BE2C (cell line): ENCODE measurements around a stretch of chr6.

DNA sequence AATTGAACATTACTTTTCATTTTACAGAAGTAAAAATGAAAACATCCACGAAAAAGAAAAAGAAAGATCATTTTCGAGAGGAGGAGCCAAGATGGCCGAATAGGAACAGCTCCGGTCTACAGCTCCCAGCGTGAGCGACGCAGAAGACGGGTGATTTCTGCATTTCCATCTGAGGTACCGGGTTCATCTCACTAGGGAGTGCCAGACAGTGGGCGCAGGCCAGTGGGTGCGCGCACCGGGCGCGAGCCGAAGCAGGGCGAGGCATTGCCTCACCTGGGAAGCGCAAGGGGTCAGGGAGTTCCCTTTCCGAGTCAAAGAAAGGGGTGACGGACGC, 370.4 kb downstream of the HACE1 start:
- RRBS: no CpG with 5 or more reads among the region's 21 CpGs

DNA sequence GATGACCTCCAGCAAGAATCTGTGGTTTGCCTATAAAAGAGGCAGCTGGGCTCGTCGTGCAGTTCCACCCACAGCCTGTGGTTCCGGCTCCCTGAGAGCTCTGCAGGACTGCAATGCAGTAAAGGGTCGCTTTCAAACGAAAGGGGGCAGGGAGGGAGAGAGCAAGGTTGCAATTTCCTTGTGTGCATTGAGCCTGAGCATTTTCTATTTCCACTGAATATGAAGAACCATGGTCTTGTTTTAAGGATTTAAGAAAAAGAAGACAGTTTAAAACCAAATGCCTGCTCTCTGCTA, 236.6 kb downstream of the HACE1 start:
- RRBS: no CpG with 5 or more reads among the region's 5 CpGs

DNA sequence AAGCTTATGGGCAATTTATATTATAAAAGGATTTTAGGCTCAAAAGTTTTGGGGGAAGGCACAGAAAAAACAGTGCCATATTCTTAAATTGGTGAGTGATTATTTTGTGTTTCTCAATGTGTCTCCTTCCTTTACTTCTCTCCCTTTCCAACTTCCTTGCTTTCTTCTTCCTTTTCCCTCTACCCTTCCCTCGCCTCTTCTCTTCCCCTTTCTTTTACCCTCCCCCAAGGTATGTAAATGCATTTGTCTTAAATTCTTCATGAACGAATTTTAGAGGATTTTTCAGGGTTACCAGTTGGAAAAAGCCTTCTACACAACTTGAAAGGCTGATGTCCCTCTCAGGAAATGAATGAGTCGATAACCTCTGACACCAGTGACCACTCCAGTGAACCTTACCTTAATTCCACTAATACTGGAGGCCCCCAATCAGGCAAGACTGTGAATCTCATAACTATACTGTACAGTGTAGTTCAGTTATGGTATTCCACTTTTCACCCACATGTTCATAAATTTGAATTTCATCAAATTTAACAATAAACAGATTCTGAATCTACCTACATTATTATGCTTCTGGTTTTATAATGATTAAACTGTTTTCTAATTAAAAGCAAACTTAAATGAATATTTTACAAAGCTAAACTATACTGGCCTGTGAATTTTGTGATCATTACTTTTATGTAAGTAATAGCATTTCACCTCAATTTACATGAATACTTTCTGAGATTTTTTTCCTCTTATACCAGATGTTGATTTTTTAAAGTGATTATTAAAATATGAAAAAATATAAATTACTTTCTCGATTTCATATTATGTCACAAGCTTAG, 2.4 kb upstream of the LIN28B start:
- RRBS: no CpG with 5 or more reads among the region's 4 CpGs

- RRBS: no CpG with 5 or more reads among the region's 4 CpGs
These were observed 106.0 kb downstream of the PREP start for GRCh38 chr6:105296695-105297537.

GRCh38 chr6:105428067-105428895, 25.4 kb upstream of the PREP start:
- RRBS: no CpG with 5 or more reads among the region's 7 CpGs

- RRBS: no CpG with 5 or more reads among the region's 9 CpGs
These were observed 56.2 kb upstream of the PREP start for GRCh38 chr6:105459091-105459493.

GRCh38 chr6:105484642-105485034, 81.8 kb upstream of the PREP start:
- RRBS: no CpG with 5 or more reads among the region's 6 CpGs

DNA sequence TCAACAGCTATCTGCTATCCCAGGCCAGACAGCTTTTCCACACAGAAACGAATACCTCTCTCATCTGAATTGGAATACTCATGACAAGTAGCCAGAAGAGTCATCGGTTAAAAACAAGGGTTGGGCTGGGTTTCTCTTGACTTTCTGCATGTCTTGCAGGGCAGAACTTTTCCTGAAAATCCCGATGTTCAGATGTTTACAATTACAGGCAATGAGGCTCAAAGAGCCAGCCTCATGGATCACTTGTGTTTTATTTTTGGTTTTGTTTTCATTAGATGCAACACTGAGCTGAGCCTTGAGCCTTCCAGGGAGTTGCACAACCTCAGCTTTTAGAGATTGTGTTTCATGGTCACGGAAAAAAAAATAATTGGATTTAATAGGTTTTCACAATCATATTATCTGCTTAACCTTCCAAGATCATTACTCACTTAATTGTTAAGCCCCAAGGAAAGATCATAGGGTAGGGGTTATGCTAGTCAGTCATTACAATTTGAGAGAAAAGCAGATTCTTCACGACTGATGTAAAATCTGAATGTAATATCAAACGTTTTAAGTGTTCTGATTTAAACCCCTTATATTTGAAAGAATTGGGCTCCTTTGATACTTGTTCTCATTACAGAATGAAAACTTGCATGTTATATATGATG, 288.1 kb upstream of the PRDM1 start:
- RRBS: no CpG with 5 or more reads among the region's 6 CpGs

DNA sequence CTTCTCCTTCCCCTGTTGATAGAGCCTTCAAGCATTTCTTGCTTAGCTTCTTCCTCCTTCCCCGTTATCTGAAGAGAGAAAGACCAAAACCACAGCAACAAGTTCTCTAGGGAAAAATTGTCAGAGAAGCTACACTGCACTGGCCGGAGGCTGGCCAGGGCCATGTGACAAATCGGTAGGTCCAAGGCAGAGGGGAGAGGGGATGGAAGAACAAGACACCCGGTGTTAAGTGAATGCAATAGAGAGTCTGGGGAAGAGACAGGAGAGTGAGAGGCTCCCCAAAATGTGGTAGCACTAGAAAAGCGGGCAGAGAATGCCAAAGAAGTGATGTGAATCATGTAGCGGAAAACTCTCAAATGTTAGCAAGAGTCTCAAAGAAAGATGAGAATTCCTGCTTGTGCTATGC, 202.0 kb upstream of the PRDM1 start:
- RRBS: 24% methylated on average over 3 of the region's 6 CpGs

DNA sequence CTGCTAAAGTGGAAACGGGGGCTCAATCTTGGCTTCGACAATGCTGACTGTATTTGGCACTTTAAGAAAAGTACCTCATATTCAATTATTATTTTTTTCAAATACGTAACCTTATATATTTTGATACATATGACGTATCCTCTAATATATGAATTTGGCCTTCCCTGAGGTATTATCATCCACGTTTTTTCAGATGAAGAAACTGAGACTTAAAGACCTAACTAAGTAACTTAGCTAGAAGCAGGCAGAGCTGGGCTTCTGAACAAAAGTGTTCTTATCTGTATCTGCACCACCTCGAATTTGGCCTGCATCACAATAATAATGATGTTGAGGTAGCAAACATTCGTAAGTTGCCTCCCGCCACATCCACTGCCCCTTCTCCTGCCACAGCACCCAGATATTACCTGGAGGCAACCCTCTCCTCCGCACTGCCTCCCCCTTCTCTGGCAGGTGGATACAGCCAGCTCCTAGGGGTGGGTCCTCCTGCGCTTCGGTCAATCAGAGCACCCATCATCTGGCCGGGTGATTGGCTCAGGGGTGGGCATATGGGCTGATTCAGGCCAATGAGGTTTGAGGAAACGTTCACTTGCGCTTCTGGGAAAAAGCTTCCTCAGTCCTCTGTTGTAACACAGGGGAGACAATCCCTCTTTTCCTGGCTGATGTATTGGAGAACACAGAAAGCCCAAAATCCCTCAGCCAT, 81.8 kb downstream of the PRDM1 start:
- RRBS: no CpG with 5 or more reads among the region's 14 CpGs

GRCh38 chr6:106178636-106179628, 92.8 kb downstream of the PRDM1 start:
- RRBS: no CpG with 5 or more reads among the region's 4 CpGs

DNA sequence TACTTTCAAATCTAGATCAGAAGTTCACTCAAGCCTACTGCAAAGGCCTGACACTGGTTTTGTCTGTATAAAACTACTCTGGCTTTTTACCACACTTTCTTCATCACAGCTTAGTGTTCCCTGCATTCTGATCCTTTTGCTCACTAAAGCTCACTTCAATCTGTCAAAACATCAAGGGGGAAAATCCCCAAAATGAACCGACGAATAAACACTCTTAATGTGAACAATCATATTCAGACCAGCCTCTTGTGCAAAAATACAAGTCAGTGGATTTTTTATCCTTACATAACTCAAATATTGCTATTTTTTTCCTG, 98.5 kb downstream of the PRDM1 start:
- RRBS: no CpG with 5 or more reads among the region's 2 CpGs

- RRBS: no CpG with 5 or more reads among the region's 1 CpG
These were observed 81.0 kb downstream of the ATG5 start for GRCh38 chr6:106244501-106244953.

- RRBS: no CpG with 5 or more reads among the region's 3 CpGs
These were observed 134.2 kb downstream of the RTN4IP1 start for GRCh38 chr6:106495061-106495439.

DNA sequence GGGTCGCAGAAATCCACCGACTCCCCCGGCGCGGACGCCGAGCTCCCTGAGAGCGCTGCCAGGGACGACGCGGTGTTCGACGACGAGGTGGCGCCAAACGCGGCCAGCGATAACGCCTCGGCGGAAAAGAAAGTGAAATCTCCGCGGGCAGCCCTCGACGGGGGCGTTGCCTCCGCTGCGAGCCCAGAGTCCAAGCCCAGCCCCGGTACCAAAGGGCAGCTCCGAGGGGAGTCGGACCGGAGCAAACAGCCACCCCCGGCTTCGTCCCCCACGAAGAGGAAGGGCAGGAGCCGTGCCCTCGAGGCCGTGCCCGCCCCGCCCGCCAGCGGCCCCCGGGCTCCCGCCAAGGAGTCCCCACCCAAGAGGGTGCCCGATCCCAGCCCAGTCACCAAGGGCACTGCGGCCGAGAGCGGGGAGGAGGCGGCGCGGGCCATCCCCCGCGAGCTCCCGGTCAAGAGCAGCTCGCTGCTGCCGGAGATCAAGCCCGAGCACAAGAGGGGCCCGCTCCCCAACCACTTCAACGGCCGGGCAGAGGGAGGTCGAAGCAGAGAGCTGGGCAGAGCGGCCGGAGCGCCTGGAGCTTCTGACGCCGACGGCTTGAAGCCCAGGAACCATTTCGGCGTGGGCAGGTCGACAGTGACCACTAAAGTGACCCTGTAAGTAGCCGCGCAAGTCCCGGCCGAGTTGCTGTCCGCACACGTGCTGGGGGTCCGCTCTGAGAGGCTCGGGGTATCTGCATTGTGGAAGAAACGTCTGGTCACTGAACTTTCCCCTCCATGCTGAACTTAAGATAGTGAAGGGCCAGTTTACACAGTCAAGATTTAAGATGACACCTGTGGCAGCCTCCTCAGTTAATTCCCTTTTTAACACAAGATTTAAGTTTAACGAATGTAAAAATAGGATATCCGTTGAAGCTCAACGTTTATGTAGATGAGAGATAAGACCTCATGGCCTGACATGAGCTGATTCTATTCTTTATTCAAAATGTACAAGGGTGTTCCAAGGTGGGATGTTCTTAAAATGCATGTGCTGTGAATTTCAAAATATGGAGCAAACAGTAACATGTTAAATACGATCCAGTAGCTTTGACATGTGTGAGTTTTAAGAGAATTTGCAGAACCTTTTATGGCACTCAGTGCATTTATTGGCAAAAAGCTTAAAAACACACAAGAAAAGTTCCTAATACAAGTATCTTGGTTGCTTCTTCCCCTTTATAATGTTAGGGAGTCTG, 116.5 kb downstream of the RTN4IP1 start:
- RRBS: 39% methylated on average over 31 of the region's 83 CpGs

GRCh38 chr6:106514319-106514787, 114.9 kb downstream of the RTN4IP1 start:
- RRBS: no CpG with 5 or more reads among the region's 2 CpGs

GRCh38 chr6:106524772-106525511, 104.4 kb downstream of the RTN4IP1 start:
- RRBS: no CpG with 5 or more reads among the region's 7 CpGs

GRCh38 chr6:106527198-106527598, 102.1 kb downstream of the RTN4IP1 start:
- RRBS: no CpG with 5 or more reads among the region's 3 CpGs

- RRBS: no CpG with 5 or more reads among the region's 6 CpGs
These were observed 68.2 kb downstream of the RTN4IP1 start for GRCh38 chr6:106561056-106561505.

DNA sequence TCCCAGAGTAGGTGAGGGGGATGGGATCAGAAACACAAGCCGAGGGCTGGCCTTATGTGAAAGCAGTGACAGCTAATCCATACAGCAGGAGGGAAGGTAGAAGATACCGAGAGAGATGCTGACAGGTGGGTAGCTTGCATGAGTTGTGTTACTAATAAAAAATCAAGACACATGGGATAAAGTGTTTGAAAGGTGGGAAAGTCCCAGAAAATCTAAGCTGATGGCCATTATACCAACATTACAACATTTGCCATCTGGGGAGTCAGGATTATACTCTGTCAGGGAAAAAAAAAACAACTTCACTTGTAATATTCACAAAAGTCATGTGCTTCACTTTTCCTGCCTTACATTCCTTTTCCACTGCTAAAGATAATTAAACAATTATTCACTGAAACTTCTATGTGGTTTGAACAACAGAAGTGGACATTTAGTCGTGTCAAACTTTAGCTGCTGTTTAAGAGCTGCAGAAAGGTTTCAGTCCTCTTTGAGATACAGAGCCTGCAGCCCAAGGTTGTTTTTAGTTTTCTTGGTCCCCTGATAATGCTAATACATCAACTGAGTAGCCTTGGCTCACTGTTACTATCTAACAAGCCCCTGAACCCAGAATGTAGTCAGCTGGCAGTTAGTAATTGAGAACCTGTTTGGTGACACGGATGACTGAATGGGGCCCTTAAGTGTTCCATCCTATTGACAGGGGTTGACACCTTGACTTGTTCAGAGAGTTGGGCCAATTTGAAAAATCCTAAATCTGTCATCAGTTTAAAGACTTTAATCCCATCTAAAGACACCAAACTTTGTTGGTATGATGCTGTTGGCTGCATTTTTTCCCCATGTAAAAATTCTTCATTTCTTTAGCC, 3.0 kb downstream of the RTN4IP1 start:
- RRBS: no CpG with 5 or more reads among the region's 4 CpGs